ReNcell CX (cell line): ENCODE results near the genes GPC4, MAP7D3 and SPANXB1.

- PRO-cap = no peak
Observed at GRCh38 chrX:131250957-131251367, 38.1 kb downstream of the IGSF1 start.

- PRO-cap = no peak
Observed at GRCh38 chrX:131384246-131384563, 95.1 kb upstream of the IGSF1 start.

DNA sequence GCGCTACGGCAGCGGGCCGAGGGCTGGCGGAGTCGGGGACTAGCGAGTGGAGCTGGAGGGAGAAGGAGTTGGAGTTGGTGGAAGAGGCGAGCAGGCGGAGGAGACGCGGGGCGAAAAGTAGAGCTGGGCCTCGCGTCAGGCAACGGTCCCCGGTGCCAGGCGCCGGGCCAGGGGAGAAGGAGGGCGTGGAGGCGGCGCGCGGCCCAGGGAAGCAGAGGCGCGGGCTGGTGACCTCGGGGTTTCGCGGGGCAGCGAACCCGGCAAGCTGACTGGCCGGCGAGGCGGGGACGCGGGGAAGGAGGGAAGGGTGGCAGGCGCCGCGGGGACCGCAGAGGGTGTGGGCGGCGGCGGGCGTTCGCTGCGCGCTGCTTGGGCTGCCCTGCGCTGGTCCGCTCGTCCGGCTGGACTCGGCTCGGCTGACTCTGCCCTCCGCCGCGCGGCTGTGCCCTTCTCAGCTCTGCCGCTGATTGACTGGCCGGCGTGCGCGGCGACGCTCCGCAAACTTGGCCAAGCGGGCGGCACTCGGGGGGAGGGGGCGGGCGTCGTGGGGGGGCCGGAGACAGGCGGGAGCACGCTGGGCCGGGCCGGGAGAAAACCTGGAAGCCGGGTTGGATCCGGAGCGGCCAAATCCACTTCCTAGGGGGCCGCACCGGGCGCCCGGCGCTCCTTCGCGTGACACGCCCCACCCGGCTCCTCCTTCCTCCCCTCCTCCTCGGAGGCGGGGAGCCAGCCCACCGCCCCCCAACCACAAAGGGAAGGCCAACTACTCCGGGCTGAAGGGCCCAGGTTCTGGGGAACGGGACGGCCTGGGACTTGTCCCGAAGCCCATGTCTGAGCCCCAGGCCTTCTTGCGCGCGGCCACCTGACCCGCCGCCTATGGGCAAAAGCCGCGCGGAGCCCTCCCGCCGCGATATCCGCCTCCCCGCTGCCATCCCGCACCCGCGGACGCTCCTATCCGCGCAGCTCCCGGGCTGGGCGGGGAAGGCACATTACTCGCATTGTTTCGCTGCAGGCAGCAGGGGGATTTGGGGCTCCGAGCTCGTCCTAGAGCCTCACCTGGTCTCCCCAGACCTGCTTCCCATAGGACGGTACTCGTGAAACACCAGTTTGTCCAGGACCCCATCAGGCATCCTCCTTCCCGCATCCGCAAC is at the start of gene GPC4:
TSS of gene GPC4 (minus strand) at position 473 of the 1,151 bp plus-strand sequence.
- PRO-cap = bidirectional peak, plus-strand start at position 772 of the sequence, minus-strand start at position 463 of the sequence

DNA sequence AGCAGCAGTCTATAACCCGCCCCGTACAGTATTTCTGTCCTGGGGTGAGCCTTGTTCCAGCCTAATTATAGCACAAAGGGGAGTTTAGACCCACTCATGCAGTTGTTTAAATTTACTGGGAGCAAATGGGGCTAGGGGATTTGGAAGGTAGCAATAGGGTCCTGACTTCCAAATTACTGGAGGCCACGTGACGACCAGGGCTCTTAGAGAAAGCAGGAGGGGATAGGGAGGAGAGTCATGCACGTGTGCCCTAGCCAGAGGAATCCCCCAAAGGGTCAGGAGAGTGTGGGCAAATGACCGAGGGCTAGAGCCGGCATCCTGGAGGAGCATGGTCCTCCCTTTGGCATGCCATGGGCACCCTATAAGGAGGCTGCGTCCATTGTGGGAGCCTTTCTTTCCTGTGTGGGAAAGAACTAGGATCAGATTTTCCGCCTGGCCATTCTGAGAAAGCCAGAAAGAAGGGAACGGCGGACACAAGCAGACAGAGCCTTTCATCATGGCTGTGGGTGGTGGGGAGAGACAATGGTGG is 25.5 kb upstream of the GPC4 start:
- PRO-cap = no peak

- PRO-cap = no peak
Observed at GRCh38 chrX:134543200-134543727, 83.3 kb downstream of the HPRT1 start.

DNA sequence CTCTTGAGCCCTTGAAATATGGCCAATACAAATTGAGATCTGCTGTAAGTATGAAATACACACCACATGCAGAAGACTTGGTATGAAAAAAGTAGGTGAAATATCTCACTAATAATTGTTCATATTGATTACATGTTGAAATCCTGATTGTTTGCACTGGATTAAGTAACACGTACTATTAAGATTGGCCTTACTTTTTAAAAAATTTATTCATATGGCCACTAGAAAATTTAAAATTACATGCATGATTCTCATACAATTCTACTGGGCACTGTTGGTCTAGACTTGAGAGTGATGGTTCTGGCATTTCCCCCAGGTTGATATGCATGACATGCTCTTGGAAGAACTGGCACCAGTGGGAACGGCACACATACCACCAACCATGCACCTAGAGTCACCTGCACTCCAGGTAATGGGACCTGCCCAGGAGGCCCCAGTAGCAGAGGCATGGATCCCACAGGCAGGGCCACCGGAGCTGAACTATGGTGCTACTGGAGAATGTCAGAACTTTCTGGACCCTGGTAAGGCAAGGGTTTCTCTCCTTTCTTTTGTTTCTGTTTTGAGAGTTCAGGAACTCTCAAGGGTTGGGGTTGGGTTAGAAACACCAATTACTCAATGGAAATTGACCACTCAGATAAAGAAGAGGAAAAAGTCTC is 4.3 kb downstream of the ZNF449 start:
- PRO-cap = no peak

- PRO-cap = no peak
Observed at GRCh38 chrX:136047926-136048297, 62.7 kb downstream of the SLC9A6 start.

GRCh38 chrX:136251199-136251921 is at the start of gene MAP7D3:
MAP7D3 (minus strand) TSS chrX:136251400.
- PRO-cap = bidirectional peak, plus-strand start at chrX:136251461, minus-strand start at chrX:136251350

- PRO-cap = no peak
Observed at GRCh38 chrX:136255443-136256128, 4.4 kb upstream of the MAP7D3 start.

DNA sequence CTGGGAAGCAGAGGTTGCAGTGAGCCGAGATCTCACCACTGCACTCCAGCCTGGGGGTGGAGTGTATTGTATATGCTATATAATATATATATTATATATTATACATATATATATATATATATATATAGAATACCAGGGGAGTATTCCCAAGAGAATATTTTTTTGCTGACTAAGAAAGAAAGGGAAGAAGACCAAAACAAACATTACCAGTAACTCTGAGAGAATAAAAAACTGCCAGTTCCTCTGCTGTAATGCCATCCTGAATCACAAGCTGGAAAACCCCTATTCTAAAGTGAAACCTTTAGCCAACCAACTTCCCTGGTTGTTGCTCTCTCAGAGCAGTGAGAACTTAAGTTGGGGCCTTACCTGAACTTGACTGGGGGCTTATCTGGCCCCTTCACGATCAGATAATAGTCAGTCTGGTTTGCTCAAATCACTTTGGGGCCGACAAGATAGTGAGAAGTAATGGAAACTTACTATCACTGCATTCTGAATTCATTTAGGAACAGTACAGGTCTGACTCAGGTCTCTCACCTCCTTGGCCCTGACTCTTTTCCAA is 62.3 kb downstream of the CD40LG start:
- PRO-cap = no peak

DNA sequence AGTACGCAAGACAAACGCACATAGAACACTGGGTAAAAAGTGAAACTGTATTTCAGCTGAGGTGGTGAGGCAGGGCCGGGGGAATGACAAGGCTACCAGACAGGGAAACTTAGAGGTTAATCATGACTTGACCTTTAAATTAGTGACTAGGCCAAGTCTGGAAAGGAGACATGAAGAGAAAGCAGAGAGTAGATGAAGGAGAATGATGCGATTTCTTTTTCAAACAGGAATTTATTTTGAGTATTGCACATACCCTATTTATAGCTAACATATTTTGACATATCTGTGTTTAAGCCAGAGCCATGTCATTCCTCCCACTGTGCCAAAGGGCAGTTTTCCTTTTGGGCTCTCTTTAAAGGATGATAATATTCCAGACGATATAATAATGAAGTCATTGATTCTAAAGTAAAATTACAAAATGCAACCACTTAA is 49.4 kb downstream of the ARHGEF6 start:
- PRO-cap = no peak

GRCh38 chrX:136736608-136737073 is 44.1 kb downstream of the ARHGEF6 start:
- PRO-cap = no peak

GRCh38 chrX:136857876-136858585 is 22.5 kb downstream of the RBMX start:
- PRO-cap = no peak

DNA sequence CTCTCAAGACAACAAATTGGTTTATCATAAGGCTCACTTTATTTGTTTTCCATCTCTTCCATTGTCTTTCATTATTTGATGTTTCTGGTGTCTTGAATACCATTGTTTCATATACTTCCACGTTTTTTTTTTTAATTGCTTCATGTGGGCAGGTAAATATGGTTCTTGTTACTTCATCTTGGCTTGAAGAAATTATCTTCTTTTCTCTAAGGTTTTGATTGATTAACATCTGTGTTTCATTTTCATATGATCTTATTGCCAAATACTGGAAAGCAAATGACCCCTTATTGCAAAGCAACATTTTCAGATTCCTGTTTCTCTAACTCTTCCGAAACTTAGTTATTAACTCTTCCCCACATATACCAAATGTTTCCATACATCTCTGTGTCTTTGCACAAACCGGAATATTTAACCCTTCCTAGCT is 565.4 kb downstream of the ZIC3 start:
- PRO-cap = no peak

GRCh38 chrX:138712055-138712521 is 571 bp upstream of the FGF13 start:
- PRO-cap = no peak

DNA sequence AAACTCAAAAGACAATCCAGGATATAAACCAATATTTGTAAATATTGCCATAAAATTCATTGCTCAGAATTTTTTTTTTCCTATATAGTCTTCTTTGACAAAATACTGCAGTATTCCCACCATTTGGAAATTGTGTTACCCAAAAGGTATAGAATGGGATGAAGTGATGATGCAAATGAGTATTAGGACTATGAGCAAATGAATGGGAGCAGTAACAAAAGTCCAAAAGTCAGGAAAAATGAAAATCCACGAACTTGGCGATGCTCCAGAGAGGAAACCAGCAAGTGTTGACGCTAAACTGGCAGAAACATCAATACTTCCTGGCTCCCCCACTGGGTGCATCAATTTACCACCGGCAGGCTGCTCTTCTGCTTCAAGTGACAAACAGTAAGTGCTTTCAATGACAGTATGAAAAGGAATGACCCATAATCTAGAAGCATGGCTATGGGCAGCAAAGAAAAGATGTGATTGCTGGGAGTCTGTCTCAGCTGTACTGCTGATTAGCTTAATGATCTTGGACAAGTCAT is 8.9 kb downstream of the ATP11C start:
- PRO-cap = no peak

DNA sequence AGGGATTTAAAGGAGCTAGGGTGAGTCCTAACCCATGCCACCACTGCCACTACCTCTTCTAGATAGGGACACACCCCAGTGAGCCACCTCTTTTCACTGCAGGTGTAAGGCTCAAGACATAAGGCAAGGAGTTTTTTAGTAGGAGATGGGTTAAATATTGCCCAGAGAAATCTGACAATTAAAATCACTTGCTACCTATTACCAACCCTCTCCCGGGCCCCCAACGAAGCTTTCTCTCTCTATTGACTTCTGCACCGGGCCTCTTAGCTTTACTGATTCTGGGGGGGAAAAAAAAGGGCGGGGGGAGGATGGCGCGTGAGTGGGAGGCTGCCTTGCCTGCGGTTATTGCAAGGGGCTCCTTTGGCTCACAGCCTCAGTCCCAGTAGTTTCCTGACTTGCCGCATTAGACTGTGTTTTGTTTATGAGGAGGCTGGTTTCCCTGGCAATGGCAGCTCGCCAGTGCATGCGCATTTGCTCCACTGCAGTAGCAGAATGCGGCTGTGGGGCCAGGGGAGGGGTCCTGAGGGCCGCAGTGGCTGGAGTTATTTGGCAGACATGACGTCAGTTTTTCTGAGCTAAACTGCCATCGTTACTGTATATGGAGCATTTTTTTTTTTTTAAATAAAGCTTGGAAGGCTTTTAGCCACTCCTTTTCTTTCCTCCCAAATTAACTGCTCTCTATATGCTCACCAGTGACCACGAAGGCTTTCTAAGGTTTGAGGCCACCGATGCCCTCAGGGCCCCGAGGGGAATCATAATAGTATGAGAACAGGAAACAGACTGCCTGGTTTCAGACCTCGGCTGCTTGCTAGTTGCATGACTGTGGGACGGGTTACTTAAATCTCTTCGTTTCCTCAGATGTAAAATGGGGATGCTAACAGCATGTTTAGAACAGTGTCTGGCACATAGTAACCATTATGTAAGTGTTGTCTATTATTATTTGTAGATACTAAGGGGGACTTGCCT is 208.0 kb upstream of the SOX3 start:
- PRO-cap = no peak

DNA sequence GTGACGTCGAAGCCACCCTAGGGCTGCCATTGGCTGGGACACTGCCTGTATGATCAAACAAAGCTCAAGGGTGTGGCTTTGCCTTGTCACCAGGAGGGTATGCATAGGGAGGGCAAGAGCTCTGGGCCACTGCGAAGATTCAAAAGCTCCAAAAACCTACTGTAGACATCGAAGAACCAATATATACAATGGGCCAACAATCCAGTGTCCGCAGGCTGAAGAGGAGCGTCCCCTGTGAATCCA is at the start of gene SPANXB1:
TSS of gene SPANXB1 (plus strand) at position 89 of the 243 bp plus-strand sequence.
- PRO-cap = no peak

DNA sequence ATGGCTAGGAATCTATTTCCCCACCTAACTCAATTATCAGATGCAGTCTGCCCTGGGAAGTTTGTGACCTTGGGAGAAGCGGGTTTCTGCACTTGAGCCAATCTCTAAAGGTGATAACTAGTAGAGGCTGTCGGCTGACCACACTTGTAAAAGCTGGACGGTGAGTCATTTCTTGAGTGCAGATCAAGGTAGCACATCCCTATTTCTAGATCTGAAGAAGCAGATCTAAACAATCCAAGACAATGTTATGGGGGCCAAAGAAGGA is 285.5 kb upstream of the MAGEC2 start:
- PRO-cap = no peak

DNA sequence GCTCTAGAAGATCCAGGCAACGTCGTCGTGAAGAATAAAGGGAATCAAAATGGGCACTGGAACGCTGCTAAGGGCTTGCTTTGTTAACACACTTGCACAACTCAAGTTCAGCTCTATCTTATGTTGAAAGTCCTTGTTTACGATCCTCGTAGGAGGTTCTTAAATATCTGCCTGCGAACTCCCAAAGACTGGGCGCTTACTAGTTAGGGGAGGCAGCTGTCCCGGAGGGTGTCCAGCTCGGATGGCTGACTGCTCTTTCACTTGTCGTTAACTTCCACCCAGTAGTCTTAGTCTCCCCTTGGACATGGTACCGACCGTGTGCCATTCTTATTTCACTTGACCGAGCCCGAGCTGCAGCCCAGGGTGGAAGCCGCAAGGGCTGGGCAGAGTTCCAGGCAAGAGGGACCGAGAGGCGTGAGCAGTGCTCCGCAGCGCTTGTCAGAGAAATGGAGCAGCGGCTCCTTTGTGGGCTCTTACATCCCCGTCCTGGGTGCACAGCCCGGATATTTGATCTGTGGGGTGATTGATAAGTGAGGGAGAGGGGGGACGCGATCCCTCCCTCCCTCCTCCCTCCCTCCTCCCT is 393 bp upstream of the SLITRK2 start:
- PRO-cap = no peak